Measurements from ENCODE around the gene HSPA1A.

DNA sequence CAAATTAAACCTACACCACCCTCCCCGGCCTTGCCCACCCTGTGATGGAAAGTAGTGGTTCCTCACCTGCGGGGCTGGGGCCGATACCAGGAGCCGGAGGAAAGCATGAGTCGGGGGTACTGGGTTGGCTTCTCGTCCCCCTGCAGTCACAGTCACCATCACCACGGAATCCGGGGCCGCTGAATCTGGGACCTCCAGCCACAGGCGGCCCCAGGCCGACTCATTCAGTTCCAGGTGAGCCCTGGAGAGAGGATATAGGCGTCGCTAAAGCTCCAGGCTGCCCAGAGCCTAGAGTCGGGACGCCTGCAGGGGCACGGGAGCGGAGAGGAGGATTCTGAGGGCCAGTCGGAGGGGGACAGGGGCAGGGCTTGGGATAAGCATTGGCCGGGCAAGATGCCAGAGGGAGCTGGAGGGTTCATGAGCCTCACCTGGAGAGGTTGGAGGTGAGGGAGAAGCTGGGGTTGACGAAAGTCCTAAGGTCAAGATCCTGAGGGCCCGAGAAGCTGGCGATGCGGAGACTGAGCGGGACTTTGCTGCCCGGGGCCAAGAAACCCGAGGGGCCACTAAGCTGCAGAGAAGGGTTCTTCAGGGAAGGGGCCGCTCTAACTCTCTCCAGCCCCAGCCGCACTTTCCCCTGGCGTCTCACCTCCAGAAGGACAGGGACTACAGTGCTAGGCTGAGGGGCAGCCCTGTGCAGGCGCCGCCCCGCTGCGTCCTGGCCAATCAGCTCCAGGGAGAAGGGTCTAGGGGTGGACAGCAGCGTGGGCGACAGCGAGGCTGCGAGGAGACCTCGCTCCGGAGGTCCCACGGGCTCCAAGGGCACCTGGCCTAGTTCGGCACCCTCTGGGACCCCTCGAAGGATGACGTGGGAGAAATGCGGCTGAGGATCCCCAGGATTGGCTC is 3.6 kb downstream of the SAPCD1 start:
- PRO-cap, 4 experiments, result peak in 4 of 4 experiments; most common plus-strand start position 774 of the sequence (in 2); most common minus-strand start position 644 of the sequence (in 4)
- RAMPAGE, long total RNA, 4 experiments, result no peak in any of the 4 experiments

DNA sequence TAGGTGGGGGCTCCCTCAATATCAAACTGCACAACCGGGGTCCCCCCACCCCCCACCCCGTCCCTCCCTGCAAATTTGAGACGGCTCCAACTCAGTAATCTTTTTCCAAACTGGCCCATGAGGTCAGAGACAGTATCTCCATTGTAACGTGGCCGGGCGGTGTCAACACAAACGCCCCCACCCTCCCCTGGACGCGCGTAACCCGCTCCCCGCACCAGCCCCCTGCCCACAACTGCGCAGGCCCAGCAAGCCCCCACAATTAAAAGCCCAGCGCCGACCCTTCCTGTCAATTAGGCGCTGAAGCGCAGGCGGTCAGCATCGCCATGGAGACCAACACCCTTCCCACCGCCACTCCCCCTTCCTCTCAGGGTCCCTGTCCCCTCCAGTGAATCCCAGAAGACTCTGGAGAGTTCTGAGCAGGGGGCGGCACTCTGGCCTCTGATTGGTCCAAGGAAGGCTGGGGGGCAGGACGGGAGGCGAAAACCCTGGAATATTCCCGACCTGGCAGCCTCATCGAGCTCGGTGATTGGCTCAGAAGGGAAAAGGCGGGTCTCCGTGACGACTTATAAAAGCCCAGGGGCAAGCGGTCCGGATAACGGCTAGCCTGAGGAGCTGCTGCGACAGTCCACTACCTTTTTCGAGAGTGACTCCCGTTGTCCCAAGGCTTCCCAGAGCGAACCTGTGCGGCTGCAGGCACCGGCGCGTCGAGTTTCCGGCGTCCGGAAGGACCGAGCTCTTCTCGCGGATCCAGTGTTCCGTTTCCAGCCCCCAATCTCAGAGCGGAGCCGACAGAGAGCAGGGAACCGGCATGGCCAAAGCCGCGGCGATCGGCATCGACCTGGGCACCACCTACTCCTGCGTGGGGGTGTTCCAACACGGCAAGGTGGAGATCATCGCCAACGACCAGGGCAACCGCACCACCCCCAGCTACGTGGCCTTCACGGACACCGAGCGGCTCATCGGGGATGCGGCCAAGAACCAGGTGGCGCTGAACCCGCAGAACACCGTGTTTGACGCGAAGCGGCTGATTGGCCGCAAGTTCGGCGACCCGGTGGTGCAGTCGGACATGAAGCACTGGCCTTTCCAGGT is at the start of gene HSPA1A:
HSPA1A (plus strand) TSS at position 595 of the 1,089 bp plus-strand sequence.
- PRO-cap, 4 experiments, result peak in 4 of 4 experiments; most common plus-strand start position 595 of the sequence (in 4); most common minus-strand start position 404 of the sequence (in 3)
- RAMPAGE, long total RNA, 4 experiments, result start-site peak on the minus strand in 1 of 4 experiments, centred at position 635 of the sequence, 6 reads per replicate

DNA sequence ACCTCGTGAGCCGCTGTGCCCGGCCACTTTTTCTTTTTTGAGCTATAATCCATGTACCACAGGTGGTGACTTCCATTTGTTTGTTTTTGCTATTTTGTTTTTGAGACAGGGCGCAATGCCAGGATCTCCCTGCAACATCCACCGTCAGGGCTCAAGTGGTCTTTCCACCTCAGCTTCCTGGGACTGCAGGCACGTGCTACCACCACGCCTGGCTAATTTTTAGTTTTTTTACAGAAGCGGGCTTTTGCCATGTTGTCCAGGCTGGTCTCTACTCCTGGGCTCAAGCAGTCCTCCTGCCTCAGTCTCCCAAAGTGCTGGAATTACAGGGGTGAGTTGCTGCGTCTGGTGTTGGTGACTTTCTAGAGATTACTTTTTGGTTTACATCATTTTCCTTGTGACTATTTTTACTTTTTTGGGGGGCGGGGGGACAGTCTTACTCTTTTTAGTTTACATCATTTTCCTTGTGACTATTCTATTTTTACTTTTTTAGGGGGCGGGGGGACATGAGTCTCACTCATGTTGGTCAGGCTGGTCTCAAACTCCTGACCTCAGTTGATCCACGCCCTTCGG is 8.7 kb downstream of the HSPA1B start:
- PRO-cap, 4 experiments, result peak in 1 of 4 experiments; most common minus-strand start position 153 of the sequence (in 1)
- RAMPAGE, long total RNA, 4 experiments, result no peak in any of the 4 experiments

DNA sequence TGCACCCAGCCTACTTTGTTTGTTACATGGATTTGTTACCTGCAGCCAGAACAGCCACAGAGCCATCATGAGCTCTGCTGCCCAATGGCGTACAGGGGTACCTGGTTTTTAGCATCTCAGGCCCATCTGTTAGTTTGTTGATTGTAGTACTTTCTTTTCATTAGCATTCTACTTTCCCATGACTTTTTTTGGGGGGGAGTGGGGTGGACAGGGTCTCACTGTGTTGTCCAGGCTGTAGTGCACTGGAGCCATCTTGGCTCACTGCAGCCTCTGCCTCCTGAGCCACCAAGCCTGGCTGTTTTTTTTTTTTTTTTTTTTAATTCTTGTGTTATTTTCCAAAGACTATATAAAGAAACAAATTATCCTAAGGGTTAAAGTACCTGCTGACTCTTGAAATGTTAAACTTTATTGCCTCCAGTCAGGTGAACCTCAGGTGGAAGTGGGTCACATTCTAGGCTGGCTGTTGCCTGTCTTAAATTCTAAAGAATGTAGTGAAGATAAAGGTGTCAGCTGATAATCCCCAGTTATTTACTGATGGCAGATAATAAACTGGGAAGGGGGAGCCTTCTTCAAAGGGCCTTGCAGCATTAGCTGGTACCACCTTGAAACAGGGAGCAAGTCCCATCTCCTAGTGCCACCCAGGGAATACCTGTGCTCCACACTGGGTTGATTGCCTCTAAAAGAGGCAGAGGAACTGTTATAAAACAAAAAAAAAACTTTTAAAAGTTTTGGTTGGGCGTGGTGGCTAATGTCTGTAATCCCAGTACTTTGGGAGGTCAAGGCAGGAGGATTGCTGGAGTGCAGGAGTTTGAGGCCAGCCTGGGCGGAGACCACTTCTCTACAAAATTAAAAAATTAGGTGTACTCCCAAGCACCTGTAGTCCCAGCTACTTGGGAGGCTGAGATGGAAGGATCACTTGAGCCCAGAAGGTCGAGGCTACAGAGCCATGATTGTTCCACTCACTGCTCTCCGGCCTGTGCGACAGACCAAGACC is 15.0 kb downstream of the NEU1 start:
- PRO-cap, 4 experiments, result no peak in any of the 4 experiments
- RAMPAGE, long total RNA, 4 experiments, result no peak in any of the 4 experiments

- PRO-cap, 4 experiments, result no peak in any of the 4 experiments
- RAMPAGE, long total RNA, 4 experiments, result no peak in any of the 4 experiments
These were observed 6.9 kb downstream of the NEU1 start for GRCh38 chr6:31855643-31856167.

DNA sequence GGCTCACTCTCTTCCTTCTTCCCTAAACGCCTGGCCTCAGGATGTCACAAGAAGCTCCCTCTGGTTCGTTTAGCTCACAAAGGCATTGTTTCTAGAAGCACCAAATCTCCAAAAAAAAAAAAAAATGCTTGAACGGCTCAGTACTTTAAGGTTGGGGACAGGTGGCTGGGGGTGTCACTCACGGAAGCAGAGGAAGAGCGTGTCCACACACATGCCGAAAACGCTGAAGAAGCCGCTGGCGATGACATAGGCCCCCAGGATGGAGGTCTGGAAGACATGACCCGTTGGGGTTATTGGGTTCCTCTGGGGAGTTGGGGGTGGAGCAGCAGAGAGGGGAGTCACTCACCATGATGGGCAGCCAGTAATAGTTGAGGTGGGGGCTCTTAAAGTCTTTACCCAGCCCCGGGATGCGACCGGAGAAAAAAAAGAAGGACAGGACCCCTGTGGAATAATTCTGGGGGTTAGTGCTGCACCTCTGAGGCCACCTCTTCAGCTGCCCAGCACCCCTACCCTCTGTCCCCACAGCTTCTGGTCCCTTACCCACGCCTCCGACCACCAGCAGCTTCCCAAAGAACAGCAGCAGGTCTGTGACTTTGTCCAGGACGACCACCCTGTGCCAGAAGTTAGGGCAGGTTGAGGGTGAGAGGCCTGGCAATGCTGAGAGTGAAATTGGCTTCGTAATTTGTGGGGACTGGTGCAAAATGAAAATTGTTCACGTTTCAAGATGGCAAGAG is 2.0 kb upstream of the NEU1 start:
- PRO-cap, 4 experiments, result no peak in any of the 4 experiments
- RAMPAGE, long total RNA, 4 experiments, result no peak in any of the 4 experiments

DNA sequence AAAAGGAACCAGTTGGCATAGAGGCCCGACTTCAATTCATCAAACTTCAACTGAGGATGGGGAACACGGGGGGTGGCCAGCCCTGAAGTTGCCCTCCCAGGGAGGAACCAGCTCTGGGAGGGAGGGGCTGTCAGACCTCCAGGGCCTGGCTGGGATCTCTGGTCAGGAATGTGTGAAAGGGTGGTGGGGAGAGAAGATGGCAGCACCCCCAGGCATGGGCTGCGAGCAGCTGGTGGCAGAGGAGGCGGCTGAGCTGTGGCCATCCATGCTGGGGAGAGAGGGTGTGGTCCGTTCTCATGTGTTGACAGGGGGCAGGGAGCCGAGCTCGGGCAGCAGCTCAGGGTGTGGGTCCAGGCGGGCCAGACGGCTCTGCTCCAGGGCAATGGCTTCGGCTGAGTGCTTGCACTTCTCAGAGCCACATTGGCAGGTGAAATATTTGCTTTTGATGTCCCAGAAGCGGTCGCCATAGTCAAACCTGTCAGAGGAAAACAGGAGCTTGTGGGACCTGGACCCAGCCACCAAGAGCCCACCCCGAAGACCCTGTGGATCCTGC is 1.1 kb upstream of the SLC44A4 start:
- PRO-cap, 4 experiments, result no peak in any of the 4 experiments
- RAMPAGE, long total RNA, 4 experiments, result no peak in any of the 4 experiments

GRCh38 chr6:31880343-31880601 is 1.5 kb upstream of the SLC44A4 start:
- PRO-cap, 4 experiments, result no peak in any of the 4 experiments
- RAMPAGE, long total RNA, 4 experiments, result no peak in any of the 4 experiments

DNA sequence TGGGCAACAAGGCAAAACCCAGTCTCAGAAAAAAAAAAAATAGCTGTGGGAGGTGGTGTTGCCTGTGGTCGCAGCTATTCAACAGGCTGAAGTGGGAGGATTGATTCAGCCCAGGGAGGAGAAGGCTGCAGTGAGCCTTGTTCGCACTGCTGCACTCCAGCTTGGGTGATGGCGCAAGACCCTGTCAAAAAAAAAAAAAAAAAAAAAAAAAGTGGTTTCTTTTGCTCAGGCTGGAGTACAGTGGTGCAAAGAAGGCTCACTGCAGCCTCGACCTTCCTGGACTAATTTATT is 5.5 kb upstream of the ZBTB12 start:
- PRO-cap, 4 experiments, result no peak in any of the 4 experiments
- RAMPAGE, long total RNA, 4 experiments, result no peak in any of the 4 experiments

- PRO-cap, 4 experiments, result no peak in any of the 4 experiments
- RAMPAGE, long total RNA, 4 experiments, result no peak in any of the 4 experiments
These were observed 28.0 kb downstream of the TNXB start for GRCh38 chr6:32081009-32081764.

GRCh38 chr6:32087034-32088263 is 21.7 kb downstream of the TNXB start:
- PRO-cap, 4 experiments, result peak in 4 of 4 experiments; most common plus-strand start chr6:32087765 (in 1); most common minus-strand start chr6:32087504 (in 4)
- RAMPAGE, long total RNA, 4 experiments, result start-site peak on the plus strand in 1 of 4 experiments, at chr6:32087945-32087955 at its widest, 6 reads per replicate

DNA sequence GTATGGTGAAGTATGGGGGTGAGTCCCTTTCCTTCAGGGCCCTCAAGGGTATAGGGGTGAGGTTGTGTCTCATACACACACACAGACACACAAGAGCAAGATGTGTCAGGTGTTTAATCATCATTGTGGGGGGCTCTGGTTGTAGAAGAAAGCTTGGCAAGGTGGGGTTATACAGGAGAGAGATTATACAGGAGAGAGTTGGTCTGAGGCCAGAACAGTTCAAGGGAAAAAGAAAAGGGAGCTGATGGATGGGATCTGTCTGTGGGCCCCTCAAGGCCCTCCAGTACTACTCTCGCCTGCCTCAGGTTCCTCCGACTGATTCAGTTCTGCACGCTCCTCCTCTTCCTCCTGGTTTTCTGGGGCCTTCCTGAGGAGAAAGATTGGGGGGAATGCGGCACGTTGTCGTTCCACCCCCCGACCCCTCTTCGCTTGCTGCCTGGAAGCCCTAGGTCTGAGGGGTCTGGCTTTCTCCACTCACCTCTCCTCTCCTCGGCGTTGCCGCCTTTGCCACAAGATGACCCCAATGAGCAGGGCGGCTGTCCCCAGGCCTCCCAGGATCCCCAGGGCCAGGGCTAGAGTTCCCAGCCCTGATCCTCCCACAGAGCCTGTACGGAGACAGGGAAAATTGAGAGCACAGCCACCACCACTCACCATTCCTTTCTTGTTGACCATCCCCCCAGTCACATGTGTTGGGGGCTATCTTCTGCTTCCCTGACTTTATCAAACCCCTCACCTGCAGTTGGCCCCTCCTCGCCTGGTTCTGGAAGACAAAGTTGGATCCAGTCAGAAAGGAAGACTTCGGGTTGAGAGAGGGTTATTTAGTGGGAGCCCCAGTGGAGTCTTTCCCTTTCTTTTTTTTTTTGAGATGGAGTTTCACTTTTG is 2.9 kb downstream of the RNF5 start:
- PRO-cap, 4 experiments, result no peak in any of the 4 experiments
- RAMPAGE, long total RNA, 4 experiments, result no peak in any of the 4 experiments

DNA sequence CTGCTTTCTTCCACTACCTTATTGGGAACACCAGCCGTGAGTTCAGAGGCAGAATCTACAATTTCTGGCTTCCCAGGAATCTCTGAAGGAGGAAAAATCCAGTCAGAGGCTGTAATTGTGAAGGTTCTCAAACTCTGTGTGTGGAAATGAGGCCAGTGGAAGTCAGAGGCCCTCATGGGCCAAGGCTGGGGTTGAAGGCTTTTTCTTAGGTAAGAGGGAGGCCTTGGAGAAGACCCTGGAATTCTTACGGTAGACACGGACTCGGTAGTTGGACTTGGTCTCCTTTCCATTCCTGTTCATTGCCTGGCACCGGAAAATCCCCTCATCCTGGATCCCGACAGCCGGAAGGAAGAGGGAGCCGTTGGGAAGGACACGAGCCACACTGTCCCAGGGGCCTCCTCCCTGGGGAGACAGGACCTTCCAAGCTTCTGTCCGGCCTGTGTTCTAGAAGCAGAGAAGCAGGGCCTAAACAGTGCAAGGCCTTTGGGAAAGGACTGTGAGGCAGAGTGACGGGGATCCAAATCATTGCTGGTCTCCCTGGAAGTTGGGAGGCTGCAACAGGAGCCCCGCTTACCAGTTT is 656 bp downstream of the AGER start:
- PRO-cap, 4 experiments, result no peak in any of the 4 experiments
- RAMPAGE, long total RNA, 4 experiments, result no peak in any of the 4 experiments

- PRO-cap, 4 experiments, result peak in 2 of 4 experiments; most common plus-strand start chr6:32186149 (in 1); most common minus-strand start chr6:32185811 (in 1)
- RAMPAGE, long total RNA, 4 experiments, result no peak in any of the 4 experiments
These were observed 1.8 kb upstream of the AGER start for GRCh38 chr6:32185734-32186307.

DNA sequence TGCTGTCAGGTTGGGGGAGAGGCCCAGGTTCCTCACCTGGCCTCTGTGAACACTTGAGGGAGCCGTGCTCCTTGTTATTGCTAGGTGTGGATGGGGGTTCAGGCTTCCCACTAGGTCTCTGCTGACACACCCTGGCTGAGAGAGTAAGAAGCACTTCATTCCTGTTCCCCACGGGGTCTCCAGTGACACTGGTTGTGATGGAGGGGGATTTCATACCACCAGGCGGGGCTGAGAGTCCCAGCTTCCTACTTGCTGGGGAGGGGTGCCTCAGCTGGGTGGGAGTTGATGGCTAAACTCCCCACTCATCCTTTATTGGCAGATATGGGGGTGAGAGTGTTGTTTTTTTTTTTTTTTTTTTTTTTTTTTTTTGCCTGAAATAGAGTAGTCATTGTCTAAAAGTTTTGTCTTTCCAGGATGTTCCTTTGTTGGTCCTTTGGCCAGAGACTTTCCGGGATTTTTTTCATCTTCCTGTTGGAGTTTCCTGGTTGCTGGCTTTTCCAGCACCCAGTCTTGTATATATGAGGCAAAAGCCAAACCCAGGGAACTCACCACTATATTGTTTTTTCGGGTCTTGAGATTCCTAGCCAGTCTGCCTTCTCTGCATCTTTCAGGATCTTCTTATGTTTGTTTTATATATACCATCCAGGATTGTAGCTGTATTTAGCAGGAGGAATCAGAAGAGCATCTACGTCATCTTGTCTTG is 11.3 kb upstream of the NOTCH4 start:
- PRO-cap, 4 experiments, result no peak in any of the 4 experiments
- RAMPAGE, long total RNA, 4 experiments, result no peak in any of the 4 experiments

GRCh38 chr6:32549903-32550210 is 19.8 kb upstream of the HLA-DRB5 start:
- PRO-cap, 4 experiments, result no peak in any of the 4 experiments
- RAMPAGE, long total RNA, 4 experiments, result no peak in any of the 4 experiments

- PRO-cap, 4 experiments, result peak in 1 of 4 experiments; most common plus-strand start chr6:32717882 (in 1)
- RAMPAGE, long total RNA, 4 experiments, result no peak in any of the 4 experiments
These were observed 23.4 kb upstream of the HLA-DQA2 start for GRCh38 chr6:32717806-32718107.

DNA sequence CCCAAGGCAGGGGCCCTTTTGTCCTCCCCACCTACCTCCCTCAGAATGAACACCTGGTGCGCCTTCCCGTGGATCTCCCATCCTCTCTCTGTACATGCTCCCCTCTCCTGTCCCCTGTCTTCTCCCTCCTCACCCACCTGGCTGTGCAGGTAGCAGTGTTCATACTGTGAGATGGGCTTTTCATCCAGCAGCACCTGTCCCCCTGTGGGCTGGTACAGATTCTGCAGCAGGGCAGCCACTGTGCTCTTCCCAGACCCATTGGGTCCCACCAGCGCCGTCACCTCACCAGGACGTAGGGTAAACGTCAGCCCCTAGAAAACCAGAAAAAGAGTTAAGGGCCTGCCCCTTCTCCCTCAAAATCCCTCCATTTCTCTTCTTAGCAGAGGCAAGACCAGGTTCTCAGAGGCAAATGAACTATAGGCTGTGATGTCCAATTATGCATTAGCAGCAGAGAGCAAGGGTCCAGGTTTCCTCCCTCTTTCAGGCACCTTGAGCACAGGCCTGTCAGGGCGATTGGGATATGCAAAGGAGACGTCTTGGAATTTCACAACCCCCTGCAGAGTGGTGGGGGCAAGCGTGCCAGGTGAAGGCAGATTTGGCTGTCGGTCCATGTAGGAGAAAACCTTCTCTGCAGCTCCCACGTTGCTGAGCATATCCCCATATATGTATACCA is 8.3 kb downstream of the TAP2 start:
- PRO-cap, 4 experiments, result no peak in any of the 4 experiments
- RAMPAGE, long total RNA, 4 experiments, result no peak in any of the 4 experiments

GRCh38 chr6:32894026-32895088 is 40.4 kb downstream of the PSMB9 start:
- PRO-cap, 4 experiments, result peak in 4 of 4 experiments; most common plus-strand start chr6:32894788 (in 4); most common minus-strand start chr6:32894107 (in 3)
- RAMPAGE, long total RNA, 4 experiments, result start-site peak on the plus strand in 4 of 4 experiments, at chr6:32894170-32894825 at its widest, 16 to 314 reads per replicate; start-site peak on the minus strand in 1 of 4 experiments, at chr6:32894560-32894677 at its widest, 11 reads per replicate

GRCh38 chr6:32895089-32895381 is 41.0 kb downstream of the PSMB9 start:
- PRO-cap, 4 experiments, result no peak in any of the 4 experiments
- RAMPAGE, long total RNA, 4 experiments, result no peak in any of the 4 experiments